AG08470 (cell line): ENCODE results near the genes FBLL1, SLIT3, GABRP and TLX3.

DNA sequence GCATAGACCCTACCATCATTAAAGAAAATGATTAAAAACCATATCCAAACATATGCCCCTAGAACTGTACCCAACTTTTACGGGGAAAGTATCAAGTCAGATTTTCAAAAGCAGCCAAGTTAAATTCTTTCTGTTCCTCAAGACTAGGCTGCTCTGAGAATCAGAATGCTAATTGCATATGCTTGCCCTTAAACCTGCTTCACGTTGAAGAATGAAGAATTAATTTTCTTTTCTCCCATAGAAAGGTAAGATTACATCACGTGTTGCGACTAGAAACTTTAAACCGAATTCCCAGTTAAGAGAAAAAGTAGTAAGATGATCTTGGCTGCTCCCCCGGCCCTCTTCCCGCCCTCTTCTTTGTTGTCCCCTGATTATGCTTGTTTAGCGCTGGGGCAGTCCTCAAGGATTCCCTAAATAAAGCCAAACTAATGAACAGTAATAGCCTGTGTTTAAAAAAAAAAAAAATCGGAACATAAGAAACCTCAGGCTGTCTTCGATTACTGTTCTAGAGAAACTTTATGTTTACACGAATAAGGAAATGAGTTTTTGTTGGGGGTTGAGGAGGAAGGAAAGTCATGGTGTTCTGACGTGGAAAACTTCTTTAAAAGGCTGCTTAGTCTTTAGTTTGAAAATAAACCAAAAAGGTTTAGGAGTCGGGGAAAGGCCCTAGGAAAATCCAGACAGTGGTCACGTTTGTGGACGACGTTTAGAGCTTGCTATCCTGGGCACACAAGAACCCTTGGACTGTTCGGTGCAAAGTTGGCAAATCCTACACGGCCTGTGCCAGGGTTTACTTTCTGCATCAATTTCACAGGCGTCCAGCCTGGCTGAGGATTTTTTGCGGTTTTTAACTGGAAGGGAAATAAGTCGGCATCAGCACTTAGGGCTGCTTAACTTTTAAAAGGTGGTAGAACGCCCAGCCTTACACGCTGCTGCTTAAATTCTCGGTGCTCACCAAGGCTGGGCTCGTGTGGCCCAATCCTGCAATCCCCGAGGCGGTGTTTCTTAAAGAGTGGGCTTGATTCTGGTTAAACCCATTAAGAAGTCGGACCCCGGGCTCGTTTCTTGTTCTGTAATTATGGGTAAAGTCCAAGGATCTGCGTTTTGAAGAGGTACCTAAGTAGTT is 1.2 kb upstream of the MAT2B start:
- RRBS, result no CpG with 5 or more reads among the region's 31 CpGs

- RRBS, result no CpG with 5 or more reads among the region's 9 CpGs
Measured at GRCh38 chr5:167576823-167577568, 598.2 kb downstream of the TENM2 start.

DNA sequence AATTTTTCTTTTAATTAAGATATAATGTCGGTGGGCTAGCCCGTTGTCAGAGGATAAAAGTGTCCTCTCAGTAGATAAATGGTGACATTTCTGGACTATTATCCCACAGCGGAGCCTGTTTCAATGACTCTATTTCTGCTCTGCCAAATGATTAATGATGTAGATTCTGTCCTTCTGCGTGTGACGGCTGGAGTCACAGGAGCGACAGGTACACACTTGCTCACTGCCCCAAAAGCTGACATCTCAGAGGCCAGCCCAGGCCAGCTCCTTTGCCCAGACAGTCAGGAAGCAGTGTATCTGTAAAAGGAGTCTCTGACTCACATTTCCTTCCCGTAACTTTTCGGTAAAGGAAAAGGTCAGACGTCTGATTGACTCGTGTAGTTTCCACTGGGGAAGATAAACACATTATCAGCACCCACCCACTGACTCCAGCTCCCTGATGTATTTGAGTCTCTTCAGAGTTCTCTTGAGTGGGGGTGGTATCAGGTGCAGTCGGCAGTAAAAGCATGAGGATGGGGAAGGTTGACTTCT is 64.5 kb upstream of the WWC1 start:
- RRBS, result no CpG with 5 or more reads among the region's 11 CpGs

GRCh38 chr5:168295488-168296467 is 4.3 kb downstream of the WWC1 start:
- RRBS, result no CpG with 5 or more reads among the region's 14 CpGs

GRCh38 chr5:168401736-168402582 is 84.3 kb upstream of the RARS1 start:
- RRBS, result no CpG with 5 or more reads among the region's 7 CpGs

- RRBS, result 6% methylated on average over 16 of the region's 41 CpGs
Measured at GRCh38 chr5:168528879-168529474, at the start of gene FBLL1. FBLL1 (plus strand) TSS chr5:168529305.

DNA sequence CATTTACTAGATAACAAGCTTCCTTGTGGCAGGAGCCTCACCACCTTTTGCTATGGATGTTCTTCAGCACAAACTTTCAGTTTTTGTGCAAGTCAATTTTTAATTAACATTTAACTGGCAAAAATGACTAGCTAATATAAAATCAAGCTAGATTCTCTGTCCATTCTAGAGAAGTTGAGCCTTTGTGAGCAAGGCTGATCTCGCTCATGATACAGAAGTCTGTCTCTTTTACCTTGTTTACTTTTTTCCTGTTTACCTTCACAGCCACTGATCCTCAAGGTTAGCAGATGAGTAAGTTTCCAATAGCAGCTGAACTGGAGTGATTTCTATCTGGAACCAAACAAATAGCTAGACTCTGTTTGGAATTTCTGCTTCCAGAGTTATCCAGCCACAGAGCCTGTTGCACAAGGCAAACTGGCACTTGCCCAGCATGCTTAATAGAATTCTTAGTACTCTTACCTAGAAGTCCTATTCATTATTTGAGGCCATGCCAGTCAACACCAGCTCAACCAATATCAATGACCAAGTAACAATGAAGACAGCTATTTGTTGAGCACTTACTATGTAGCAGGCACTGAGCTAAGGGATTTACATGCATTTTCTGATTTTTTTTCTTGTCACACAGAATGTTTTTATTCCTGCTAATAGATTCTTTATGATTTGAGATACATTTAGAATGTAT is 12.8 kb upstream of the PANK3 start:
- RRBS, result no CpG with 5 or more reads among the region's 1 CpG

- RRBS, result no CpG with 5 or more reads among the region's 7 CpGs
Measured at GRCh38 chr5:169054562-169055167, 246.3 kb downstream of the SLIT3 start.

GRCh38 chr5:169300747-169301498 is at the start of gene SLIT3:
SLIT3 (minus strand) TSS chr5:169301139.
- RRBS, result 3% methylated on average over 34 of the region's 77 CpGs

DNA sequence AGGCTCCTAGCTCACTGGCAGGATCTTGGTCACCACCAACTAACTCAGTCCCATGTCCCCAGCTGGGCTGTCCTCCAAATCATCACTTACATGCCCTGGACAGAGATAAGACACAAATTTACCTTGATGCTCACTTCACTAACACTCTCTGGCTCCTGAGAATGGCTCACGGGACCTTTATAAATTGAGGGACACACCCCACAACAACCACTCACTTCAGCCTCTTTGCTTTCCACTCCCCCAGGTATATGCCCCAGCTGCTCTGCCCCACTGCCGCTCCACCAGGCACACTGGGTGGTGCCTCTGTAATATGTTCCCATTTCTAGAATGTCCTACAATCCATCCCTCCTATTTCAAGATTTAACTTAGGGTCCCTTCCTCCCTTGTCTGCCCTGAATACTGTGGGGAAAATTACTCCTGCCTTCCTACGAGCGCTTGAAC is 14.1 kb downstream of the LCP2 start:
- RRBS, result no CpG with 5 or more reads among the region's 4 CpGs

DNA sequence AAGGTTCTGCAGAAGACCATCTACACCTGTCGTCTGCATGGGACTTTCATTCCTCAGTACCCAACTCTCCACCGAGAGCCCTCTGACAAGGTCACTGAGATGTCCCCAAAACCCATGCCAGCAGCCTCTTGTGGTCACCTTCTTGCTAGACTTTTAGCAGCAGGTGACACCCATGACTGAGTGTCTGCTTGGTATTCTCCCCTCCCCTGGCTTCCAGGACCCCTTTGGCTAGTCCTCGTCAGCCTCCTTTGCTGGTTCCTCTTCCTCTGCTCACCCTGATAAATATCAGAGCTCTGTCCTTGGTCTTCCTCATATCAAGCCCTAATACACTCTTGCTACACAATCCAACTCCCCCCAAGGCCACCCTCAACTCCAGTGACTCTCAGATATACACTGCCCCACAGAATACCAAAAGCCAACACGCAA is 30.1 kb upstream of the LCP2 start:
- RRBS, result no CpG with 5 or more reads among the region's 4 CpGs

DNA sequence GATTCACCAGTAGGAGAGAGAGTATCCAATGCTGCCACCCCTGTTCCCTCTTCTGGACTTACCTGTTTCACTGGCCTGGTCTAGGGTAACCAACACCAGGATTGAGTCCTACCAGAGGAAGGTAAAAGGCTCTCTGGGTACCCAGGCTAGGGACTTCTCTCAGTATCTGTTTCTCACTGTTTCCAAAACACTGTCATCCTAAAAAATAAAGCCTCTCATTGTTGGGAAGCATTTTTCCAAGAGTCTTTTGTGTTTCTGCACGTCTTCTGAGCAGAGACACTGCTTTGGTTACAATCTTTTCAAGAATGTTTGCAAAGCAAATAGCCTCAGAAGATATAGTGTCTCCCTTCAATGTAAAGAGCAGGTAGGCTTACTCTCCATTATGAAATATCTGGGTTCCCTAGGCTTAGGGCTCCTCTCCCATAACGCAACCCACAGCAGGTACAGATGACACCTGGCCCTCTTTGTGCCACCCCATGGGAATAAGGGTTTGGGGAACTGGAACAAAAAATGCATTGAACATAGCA is 30.0 kb upstream of the GABRP start:
- RRBS, result no CpG with 5 or more reads among the region's 2 CpGs

GRCh38 chr5:170783400-170783854 is at the start of gene GABRP:
GABRP (plus strand) TSS chr5:170783725.
- RRBS, result no CpG with 5 or more reads among the region's 7 CpGs

DNA sequence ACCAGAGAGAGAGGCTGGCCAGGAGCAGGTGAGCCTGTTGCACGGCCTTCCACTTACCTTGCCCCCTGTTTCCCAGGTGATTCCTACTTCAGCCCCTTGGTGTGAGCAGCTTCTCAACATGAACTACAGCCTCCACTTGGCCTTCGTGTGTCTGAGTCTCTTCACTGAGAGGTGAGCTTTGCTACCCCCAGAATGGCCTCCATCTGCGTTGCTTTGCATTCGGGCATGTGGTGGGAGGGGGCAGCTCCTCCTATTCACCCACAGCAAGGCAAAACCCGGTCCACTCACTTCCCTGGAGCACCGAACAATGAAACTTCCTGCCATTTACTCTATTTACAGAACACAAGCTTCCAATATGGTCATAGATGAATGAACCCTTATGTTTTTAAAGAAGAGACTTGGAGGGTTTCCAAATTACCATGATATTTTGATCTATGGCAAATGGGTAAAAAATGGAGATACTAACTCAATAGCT is 5.0 kb downstream of the GABRP start:
- RRBS, result no CpG with 5 or more reads among the region's 6 CpGs

DNA sequence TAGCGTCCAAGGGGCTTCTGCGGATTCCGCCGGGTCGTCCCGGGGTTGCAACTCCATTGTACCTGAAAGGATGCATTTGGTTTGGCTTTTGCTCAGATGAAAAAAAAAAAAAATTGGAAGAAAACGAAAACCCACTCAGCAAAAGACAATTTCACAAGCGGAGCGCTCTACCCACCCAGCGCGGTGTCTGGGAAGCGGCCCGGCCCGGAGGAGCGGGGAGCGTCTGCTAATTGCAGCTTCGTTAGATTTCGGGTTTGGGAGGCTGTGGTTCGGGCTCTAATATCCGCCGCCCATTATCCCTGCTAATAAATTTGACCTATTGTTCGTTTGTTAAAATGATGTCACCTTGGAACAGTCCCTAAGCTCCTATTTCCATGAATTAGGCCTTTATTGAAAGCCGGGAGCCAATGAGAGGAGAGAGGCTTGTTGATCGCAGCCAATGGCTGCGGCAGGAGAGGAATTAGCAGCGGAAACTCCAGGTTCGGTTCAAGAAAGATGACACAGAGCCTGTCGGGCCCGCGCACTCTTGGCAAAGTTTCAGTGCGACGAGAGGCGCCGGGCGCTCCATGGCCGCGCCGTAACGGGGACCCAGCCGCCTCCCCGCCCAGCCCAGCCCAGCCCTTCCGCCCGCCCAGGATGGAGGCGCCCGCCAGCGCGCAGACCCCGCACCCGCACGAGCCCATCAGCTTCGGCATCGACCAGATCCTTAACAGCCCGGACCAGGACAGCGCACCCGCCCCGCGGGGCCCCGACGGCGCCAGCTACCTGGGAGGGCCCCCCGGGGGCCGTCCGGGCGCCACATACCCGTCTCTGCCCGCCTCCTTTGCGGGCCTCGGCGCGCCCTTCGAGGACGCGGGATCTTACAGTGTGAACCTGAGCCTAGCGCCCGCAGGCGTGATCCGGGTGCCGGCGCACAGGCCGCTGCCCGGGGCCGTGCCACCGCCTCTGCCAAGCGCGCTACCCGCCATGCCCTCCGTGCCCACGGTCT is at the start of gene TLX3:
Gene TLX3 (plus strand): TSS at position 519 of the 988 bp plus-strand sequence.
- RRBS, result 16% methylated on average over 19 of the region's 88 CpGs

DNA sequence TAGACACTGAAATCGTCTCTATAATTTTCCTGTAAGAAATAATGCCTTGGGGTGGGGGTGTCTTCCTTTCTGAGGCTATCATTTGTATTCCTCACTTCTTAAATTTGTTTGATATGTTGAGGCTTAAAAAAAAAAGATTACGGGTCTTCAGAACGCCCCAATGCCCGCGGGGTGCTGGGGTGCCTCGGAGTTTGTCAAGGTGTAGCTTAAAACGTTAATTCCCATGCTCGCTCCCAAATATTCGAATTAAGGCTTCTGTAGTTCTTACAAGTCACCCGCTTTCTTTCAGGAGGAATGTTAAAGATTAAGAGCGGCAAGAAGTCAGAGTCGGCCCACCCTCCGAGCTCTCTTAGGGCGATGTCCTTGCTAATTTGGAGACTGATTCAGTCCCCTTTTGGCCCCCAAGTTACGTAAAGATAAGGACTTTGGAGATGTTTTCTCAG is 864 bp upstream of the NPM1 start:
- RRBS, result no CpG with 5 or more reads among the region's 15 CpGs

- RRBS, result no CpG with 5 or more reads among the region's 11 CpGs
Measured at GRCh38 chr5:171493012-171493590, 73.7 kb downstream of the FGF18 start.

- RRBS, result no CpG with 5 or more reads among the region's 2 CpGs
Measured at GRCh38 chr5:171570175-171570918, 150.9 kb downstream of the FGF18 start.

- RRBS, result 58% methylated on average over 5 of the region's 29 CpGs
Measured at GRCh38 chr5:171596032-171597062, 176.9 kb downstream of the FGF18 start.

DNA sequence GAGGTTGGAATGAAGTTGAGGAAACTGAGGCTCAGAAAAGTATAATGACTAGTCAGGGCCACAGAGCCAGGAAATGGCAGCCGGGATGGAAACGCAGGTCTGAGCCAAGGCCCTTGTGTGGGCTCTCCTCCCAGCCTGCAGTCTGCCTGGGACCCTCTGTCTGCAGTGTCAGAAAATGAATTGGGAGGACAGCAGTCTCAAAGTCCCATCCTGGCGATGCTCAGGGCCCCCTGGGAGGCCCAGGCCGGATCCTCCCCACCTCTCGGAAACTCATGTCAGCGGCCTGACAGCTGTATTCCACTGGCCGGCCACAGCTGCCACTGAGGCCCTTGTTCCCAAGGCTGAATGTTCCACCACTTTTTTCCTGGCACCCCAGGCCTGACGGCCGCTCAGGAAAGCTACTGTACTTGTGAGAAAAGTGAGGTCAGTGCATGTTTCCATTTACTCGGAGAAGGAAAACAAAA is 179.9 kb downstream of the FGF18 start:
- RRBS, result 37% methylated on average over 4 of the region's 10 CpGs